ENCODE results near the gene POLR2C.

- PRO-cap: no peak
These were observed 8.5 kb downstream of the ARL2BP start for GRCh38 chr16:57253628-57253981.

DNA sequence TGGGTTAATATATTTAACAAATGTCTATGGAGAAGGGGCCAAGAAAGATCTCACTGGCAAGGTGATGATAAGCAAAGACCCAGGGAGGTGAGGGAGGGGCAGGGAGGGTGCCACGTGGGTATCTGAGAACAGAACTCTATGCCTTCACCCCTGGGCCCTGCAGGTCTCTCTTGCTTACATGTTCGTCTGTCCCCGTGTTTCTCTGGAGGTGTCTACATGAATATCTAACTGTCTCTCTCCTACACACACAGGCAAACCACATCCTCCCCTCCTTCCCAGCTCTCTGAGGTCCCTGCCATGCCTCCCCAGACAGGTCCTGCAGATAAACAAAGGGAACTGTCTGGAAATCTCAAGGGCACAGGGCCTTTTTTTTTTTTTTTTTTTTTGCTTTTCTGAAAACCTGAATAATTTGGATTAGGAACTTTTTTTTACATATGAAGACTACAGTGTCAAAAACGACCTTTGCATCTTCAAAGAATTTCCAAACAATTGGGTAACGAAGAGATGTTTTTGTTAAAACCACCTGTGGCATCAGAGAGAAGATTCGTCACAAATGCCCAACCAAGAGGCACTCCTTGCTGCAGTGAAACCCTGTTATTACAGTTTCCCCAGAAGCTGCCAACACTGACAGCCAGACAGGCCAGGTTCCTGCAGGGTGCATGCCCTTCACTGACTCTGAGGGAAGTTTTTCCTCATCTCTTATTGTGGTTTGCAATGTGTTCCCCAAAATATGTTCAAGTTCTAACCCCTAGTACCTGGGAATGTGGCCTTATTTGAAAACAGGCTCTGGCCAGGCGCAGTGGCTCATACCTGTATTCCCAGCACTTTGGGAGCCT is 17.8 kb downstream of the PLLP start:
- PRO-cap: no peak

- PRO-cap: no peak
These were observed 16.4 kb upstream of the PLLP start for GRCh38 chr16:57300914-57301133.

DNA sequence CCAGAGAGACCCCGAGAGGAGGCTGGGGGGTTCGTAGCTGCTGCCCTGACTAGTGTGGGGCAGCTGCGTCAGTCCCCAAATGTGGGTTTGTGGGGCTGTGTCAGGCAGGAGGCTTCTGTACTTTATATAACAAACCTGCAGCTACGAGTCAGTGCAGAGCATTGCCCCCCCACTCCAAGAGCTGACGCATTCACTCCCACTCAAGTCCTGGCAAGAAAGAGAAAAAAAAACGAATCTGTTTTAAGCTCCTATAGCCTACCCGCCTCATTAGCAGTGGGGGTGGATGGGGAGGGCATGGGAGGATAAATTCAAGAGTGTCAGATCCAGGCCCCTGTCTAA is 1.9 kb downstream of the CX3CL1 start:
- PRO-cap: unidirectional peak, minus-strand start at position 80 of the sequence; unidirectional peak, minus-strand start at position 117 of the sequence

DNA sequence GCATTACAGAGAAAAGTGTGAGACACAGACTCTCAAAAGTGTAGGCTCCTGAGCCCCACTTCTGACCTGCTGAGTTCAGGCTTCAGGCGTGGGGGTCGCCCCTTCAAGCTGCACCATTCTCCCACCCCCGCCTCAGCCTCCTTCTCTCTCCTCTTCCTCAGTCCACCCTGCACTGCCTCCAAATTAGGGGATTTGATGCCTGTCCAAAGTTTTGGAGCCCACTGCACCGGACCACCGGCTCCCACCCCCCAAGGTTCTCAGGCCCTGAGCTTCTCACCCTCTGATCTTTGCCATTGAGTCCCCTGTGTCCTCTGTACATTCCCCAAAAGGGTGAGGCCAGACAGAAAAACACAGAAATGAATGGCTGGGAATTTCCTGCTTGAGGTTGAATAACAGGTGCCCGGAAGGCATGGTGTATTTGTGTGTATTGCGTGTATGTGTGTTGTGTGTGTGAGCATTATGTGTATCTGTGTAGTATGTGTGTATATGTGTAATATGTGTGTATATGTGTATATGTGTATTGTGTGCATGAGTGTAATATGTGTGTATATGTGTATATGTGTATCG is 16.0 kb downstream of the CX3CL1 start:
- PRO-cap: no peak

GRCh38 chr16:57416918-57417445 is 12.4 kb downstream of the CCL17 start:
- PRO-cap: no peak

GRCh38 chr16:57417955-57418505 is 13.5 kb downstream of the CCL17 start:
- PRO-cap: no peak

GRCh38 chr16:57462201-57463100 is at the start of gene POLR2C:
Gene POLR2C (plus strand): TSS chr16:57462679.
- PRO-cap: unidirectional peak, plus-strand start at chr16:57462679

GRCh38 chr16:57475729-57476285 is 10.5 kb downstream of the DOK4 start:
- PRO-cap: no peak

GRCh38 chr16:57479124-57480069 is 6.9 kb downstream of the DOK4 start:
- PRO-cap: no peak

DNA sequence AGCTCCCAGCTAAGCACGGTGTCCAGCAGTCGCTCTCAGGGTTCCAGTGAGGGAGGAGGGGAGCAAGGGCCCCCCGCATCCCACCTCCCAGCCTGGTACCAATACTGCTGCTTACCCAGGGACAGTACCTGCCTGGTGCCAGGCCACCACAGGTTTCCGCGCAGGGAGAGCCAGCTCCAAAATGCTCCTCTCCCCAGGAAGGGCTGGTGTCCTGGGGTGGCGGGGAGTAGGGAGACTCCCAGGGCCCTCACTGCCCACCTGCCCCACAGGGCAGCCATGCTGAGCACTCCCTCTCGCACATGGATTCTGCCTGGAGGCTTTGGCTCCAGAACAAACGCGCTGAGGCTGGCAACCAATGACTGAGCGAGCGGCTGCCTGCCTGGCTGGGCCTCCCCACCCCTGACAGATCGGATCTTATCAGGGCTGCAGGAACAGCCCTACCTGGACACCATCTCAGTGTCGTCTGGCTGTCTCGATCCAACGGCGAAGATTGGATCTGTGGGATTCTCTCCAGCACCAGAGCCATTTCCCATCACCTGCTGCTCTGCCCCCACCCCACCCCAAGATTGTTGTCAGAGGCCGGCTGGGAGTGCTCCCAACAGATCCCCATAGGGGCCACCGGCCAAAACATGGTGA is 2.3 kb downstream of the DOK4 start:
- PRO-cap: no peak

GRCh38 chr16:57525579-57526409 is 10.6 kb downstream of the CCDC102A start:
- PRO-cap: no peak

DNA sequence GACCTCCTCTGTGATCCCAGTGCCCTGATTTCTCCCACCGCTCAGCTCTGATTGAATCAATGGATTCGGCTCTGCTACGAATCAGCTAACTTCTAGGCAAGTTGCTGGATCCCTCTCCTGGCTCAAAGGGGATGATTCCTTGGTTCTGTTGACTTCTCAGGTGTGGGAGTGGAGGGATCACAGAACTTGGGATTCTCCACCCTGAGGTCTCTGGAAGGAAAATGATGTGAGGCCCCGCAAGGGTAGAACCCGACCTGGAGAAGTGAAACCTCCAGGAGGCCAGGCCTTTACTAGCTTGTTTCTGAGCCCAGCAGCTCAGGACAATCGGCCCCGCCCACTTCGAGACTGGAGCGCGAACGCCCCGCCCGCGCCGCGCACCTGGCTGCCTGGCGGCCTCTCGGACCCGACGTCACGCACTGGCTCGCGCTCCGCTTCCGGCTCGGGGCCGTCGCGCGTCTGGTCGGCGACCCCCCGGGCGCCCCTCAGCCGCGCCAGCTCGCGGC is 8.1 kb downstream of the CCDC102A start:
- PRO-cap: no peak

DNA sequence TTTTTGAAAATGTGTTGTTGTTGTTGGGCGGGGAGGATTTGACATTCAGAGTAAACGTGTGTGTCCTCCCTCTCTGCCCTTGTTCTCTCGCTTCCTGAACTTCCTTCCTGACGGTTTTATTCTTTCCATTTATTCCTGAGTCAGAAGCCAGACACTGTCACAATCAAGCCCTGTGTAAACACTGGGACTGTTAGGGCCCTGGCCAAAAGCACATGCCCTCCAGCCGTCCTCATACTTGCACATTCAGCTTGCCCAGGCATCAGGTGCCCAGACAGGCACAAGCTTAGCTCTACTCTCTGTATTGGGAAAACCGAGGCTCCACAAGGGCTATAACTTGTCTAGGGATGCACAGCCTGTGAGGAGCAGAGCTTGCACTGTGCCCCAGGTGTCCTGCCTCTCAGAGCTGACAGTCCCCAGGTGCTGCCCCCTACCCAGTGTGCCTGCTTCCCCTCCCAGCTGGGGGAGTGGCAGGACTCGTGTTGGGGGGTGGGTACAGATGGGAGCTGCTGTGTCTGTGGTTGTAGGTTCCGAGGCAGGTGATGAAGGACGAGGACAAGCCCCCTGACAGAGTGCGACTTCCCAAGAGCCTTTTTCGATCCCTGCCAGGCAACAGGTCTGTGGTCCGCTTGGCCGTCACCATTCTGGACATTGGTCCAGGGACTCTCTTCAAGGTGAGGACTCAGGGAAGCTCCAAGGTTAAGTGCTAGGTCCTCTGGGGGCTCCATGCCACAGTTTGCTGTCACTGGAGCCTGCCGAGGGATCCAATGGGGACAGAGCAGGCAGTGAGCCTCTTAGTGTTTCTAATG is 9.7 kb downstream of the ADGRG3 start:
- PRO-cap: no peak

DNA sequence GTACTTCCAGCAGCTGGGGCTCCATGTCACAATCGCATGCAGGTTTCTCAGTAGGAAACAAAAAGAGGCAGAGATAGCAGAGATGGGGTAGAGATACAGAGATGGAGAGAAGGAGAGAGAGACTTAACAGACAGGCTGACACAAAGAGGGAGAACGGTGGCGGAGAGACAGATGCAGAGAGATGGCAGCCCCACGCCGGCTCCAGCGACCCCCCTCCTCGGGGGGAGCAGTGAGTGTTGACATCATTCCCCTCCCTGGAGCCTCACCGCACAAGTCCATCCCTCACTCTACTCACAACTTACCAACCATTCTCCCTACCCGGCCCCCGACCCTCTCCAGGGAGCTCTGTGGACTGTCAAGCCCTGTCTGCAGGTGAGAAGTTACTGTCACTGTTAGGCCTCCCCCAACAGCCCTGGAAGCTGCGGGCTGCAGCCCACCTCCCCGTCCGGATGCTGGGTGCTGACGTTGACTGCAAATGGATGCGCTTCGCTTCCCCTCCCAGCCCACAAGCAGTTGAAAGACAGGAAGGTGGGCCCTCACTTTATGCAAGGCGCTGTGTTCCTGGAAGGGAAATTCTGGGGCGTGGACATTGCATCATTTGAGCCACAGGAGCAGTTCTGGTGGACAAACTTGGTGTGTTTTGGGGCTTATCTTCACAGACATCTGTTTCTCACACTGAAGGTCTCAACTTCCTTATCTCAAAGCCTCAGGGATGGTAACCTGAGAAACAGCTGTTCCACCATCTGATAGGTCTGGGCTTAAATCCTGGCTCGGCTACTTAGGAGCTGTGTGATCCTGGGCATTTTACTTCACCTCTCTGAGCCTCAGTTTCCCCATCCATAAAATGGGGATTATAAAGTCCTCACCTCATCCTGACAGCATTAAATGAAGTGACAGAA is 4.9 kb upstream of the DRC7 start:
- PRO-cap: no peak

DNA sequence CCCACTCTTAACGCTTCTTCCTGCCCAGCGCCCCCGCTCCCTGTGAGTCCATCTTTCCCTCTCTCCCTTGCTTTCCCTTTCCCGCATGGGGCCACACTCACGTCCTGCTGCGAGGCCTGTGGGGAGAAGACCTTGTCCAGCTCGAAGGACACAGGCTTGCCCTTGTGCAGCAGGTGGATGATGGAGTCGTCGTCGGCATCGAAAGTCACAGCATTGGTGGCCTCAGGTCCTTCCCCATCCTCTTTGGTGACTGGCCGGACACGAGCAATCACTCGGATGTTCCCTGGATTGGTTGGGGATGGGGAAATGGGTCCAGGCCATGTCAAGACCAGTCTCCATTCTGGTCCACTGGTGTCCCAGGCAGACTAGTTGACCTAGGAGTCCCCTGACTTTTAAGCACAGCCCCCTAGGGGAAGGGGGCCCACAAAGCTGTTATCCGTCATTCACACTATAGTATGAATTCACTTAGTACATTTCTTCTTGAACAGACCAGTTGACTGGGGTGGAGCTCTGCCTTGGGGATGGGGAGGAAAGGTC is 29.9 kb downstream of the KATNB1 start:
- PRO-cap: no peak

- PRO-cap: no peak
These were observed 25.6 kb downstream of the KIFC3 start for GRCh38 chr16:57776610-57777197.

GRCh38 chr16:57797489-57798381 is 4.6 kb downstream of the KIFC3 start:
- PRO-cap: unidirectional peak, minus-strand start at chr16:57797939

GRCh38 chr16:57916101-57916565 is 54.8 kb downstream of the CNGB1 start:
- PRO-cap: no peak

DNA sequence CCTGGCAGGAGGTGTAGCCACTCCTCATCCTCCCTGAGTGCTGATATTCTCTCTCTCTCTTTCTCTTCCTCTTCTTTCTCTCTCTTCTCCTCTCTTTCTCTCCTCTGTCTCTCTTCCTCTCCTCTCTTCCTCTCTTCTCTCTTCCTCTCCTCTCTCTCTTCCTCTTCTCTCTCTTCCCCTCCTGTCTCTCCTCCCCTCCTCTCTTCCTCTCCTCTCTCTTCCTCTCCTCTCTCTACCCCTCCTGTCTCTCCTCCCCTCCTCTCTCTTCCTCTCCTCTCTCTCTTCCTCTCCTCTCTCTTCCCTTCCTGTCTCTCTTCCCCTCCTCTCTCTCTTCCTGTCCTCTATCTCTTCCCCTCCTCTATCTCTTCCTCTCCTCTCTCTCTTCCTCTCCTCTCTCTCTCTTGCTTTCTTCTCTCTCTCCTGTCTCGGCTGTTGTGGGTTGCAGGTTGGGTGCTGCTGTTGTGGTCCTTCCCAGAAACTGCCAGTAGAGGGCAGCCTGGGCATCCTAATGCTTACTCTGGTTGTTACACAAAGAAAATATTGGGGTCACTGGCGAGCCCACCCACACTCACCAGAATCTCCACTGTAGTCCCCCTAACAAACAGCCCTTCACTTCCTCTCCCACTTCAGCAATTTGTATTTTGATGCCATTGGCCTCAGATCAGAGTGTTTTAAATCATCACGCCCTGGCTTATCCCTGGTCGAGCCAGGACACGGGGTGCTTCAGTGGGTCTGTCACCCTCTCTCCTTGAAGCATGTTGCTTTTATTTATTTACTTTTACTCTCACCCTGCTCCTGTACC is 5.0 kb upstream of the MMP15 start:
- PRO-cap: no peak